ENCODE measurements around the genes TOX3 and CHD9.

GRCh38 chr16:51645545-51645895 lies 494.4 kb upstream of the SALL1 start:
- RRBS: no CpG with 5 or more reads among the region's 6 CpGs

DNA sequence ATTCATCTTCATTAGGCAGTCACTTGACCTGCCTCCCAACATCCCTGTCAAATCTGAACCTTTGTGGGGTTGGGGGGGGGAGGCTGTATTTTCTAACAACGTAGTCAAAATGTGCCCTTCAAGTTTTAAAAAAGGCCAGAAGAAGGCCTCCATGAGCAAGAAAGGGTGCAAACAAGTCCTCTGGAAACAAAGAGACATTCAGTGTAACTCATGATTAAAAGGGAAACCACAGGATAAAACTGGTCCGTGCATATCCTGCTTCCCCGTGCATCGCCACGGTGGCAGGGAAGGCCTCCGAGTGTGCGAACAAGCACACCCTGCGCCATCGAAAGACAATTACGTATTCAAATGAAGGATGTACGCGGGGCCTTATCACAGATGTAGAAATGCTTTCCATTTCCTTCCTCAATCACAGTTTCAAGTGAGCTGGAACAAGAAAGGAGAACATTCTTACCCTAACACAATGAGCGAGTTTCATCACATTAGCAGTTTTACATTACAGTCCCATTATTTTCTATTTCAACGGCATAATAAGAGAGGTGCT lies 48.4 kb downstream of the TOX3 start:
- RRBS: no CpG with 5 or more reads among the region's 14 CpGs

GRCh38 chr16:52526543-52526779 lies 20.5 kb downstream of the TOX3 start:
- RRBS: no CpG with 5 or more reads among the region's 2 CpGs

DNA sequence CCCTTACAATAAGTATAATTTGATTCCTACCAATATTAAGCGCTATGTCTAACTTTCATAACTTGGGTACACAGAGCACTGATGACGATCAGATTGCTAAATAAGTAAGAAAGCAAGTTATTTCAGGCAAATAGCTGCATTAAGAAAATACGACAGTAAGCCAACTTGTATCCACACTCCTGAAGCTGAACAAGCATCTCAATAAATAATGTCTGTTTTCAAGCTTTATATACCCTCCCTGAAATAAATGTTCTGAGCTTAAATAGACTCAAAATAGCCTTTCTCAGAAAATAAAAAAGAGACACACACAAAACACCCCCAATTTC lies 2.5 kb downstream of the TOX3 start:
- RRBS: no CpG with 5 or more reads among the region's 3 CpGs

DNA sequence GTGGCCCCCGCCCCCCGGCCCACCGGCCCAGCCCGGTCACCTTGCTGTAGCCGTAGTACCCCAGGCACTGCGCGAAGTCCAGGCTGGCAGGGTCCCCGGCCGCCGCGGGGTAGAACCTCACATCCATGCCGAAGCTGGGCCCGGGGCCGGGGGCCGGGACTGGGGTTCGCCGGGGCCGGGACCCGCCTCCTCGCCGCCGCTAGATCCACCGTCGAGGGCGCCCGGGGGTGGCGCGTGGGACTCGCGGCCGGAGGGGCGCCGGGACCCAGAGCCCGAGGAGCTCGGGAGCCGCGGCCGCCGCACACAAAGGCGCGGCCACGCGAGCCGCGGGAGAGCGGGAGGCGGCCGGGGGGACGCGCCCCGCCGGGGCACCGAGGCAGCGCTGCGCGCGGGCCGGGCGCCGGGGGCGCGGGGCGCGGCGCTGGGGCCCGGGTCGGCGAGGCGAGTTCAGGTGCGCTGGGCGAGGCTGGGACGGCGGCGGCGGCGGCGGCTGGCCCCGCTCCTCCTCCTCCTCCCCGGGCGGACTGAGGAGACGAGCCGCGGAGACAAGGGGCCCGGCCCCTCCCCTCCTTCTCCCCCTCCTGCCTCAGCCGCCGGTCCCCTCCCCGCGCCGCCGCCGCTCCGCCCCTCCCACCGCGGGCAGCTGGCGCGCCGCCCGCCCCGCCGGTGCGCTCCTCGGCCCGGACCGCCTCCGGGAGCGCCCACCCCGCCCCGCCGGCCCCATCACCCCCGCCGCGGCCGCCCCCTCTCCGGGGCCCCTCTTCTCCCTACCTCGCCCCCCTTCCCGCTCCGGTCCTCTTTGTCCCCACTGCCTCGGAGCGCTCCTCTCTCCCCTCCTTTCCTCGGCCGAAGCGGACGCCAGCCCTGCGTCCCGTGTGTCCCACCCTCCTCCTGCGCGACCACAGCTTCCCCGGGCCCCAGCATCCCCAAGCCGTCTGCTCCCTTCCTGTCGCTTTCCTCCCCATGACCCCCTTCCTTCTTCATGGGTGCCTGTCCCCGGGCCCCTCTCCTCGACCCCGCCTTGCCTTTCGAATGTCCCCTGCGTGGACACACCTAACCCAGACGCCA lies at the start of gene TOX3:
TSS of gene TOX3 (minus strand) at position 547 of the 1,068 bp plus-strand sequence.
- RRBS: 63% methylated on average over 75 of the region's 136 CpGs

DNA sequence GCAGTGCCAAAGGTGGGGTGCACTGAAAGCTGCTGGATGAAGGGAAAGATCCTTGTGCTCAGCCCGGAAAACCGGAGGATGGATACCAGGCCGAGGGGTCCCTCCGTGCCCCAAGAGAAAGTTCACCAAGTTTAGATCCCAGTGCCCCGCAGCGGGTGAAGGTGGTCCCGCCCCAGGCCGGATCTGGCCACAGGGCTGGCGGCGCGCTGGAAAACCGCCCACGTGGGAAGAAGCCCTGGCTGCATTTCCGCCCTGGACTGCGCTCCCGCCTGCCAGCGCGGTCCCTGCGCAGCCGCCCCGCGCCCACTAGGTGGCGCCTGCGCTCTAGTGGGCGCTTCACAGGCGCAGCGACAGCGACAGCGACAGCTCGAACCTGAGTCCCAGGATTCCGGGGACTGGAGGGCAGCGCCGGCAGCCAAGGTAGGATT lies at the start of gene CHD9:
TSS of gene CHD9 (plus strand) at position 334 of the 428 bp plus-strand sequence.
- RRBS: 7% methylated on average over 7 of the region's 33 CpGs

DNA sequence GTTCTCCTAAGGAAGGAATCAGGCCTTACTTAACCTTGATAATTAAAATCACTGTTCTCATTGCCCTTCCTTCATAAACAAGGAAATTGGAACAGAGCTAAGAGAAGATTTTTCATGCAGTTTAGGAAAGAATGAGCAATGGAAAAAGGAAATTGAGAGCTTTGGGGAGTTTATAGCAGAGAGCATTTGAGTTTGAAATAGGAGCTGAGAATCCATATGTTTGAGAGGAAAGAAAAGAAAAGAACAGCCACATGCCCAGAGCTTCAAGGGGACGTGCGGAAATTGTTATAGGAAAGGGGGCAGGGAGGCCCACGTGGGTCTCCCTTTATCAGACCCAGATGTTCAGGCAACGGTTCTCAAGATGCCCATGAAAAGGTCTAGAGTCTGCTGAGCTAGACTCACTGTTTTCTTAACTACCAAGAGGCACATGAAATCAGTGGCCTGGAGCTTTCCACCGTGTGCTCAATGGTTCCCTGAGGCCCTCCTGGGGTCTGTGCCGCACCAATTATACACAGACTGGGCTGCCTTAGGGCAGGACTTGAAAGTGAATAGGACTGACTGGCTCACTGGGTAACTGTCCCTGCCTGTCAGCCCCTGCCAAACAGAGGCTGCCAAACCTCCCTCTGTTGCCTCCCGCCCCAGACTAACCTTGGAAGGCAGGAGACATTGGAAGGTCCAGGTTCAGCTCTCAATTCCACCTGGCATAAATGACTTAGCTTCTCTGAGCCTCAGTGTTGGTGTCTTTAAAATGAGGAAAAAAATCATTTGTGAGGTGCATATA lies 31.3 kb downstream of the CHD9 start:
- RRBS: no CpG with 5 or more reads among the region's 7 CpGs

DNA sequence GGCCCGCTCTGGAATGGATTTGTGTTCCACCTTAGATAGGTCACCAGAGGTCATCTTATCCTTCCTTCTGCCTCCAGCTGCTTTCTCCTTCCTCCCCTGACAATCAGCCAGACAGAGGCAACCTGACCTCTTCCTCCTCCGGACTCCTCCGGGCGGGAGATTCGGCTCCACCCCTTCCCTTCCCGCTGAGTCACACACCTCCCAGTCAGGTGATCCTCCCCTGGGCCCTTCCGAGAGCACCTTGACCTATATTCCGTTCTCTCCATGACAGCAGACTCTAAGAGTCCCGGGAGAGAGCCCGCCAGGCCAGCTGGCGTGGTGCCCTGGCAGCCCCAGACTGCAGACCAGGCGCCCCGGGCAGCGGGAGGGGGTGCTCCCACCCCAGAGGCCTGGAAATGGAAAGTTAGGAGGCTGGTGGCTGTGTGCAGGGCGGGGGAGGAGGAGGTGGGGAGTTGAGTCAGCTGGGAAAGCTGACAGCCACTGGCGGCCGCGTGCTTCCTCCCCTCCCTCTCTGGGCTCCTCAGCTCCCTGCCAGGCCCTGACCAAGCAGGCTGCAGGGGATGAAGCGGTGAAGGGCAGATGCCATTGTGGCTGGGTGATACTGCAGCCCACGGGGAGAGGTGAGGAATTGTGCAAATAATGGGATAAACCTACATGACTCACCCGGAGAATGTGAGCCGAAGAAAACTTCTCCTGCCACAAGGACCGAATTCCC lies 44.9 kb downstream of the CHD9 start:
- RRBS: 3% methylated on average over 6 of the region's 23 CpGs

- RRBS: 2% methylated on average over 27 of the region's 106 CpGs
Observed at GRCh38 chr16:53129838-53130835, 75.3 kb downstream of the CHD9 start.

- RRBS: no CpG with 5 or more reads among the region's 1 CpG
Observed at GRCh38 chr16:53231377-53231748, 176.6 kb downstream of the CHD9 start.

DNA sequence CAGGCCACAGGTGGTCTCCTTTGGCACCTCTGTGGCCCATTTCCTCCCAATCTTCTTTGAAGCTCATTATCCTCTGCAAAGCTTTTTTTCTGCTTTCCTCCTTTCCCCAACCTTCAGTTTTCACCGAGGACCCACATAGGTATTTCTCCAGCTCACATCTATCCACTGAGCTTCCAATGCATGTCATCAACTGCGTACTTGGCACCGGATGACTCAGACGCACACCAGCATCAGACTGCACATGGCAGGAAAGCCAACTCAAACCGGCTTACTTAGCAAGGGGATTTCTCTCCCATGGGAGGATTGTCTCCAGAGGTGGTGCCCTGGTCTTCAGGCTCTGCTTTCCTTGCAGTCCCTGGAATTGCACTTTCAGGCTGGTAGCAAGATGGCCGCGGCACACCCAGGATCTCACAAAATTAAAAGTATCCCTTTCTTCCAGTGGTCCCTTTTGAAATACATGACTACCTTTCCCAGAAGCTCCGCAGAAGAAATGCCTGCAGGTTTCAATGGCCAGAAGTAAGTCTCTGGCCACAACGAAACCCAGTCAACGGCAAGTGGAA lies 1.7 kb upstream of the AKTIP start:
- RRBS: 97% methylated on average over 3 of the region's 10 CpGs

DNA sequence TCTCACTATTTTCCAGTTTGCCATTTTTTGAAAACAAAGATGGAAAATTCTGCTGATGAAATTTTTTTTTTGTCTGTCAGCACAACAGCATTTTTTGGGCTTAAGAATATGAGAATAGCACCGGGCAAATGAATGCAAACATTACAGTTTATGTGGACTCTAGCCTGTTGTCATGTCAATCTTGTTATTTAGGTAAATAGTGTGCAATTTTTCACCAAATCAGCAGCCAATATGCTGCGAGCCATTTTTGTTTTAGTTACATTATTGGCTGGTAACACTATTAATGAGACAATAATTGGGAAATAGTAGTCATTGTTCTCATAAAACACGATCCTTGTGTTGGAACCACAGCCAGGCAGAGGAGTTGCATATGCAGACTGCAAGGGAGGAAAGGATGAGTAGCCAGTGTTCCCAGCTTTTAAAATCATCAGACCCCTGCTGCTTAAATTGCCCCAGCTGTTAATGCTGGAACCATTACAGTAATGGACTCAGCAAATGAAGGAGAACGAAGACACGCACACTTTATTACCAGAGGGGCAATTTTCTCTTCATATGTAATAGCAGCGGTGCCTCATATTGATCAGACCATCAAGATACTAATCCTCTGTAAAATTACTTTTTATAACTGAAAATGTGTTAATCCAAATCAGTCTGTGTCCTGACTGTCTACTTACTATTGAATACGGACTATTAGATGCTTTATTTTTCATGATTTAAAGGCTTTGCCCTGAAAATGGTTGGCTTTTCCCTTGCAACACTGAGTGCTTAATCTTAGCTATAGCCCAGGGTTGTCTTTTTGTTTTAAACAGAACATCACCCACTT lies 10.7 kb downstream of the FTO start:
- RRBS: no CpG with 5 or more reads among the region's 7 CpGs

- RRBS: no CpG with 5 or more reads among the region's 1 CpG
Observed at GRCh38 chr16:53781143-53781524, 77.2 kb downstream of the FTO start.

DNA sequence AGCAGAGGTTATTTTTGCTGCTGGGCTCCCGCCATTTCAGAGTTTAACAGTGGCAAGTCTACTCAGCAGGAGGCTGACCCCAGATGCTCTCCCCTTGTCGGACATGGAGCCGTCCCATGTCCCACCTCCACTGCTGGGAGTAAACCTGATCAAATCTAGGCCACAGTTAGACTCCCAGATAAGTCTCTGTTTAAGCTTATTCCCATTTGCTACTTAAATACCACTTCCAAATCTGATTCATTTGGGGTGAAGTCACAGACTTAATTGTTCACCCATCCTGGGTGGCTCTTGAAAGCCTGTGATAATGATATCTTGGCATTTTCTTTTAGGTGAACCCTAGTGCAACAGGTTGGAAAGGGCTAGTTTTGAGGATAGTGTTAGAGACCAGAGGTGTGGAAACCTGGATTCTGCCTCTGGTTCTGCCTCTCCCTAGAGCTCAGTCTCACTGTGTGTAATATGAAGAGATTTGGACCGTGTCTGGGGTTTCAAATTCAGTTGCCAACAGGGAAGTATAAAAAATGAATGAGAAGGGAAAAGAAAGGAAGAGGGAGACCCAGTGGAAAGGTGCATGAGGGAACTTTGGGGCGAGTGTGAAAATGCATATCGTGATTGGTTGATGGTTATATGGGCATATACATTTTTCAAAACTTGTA lies 269.3 kb downstream of the FTO start:
- RRBS: no CpG with 5 or more reads among the region's 6 CpGs

- RRBS: no CpG with 5 or more reads among the region's 14 CpGs
Observed at GRCh38 chr16:54080397-54081291, 205.9 kb downstream of the IRX3 start.

GRCh38 chr16:54171876-54172474 lies 114.6 kb downstream of the IRX3 start:
- RRBS: 30% methylated on average over 2 of the region's 17 CpGs

- RRBS: no CpG with 5 or more reads among the region's 4 CpGs
Observed at GRCh38 chr16:54266357-54267048, 20.1 kb downstream of the IRX3 start.

DNA sequence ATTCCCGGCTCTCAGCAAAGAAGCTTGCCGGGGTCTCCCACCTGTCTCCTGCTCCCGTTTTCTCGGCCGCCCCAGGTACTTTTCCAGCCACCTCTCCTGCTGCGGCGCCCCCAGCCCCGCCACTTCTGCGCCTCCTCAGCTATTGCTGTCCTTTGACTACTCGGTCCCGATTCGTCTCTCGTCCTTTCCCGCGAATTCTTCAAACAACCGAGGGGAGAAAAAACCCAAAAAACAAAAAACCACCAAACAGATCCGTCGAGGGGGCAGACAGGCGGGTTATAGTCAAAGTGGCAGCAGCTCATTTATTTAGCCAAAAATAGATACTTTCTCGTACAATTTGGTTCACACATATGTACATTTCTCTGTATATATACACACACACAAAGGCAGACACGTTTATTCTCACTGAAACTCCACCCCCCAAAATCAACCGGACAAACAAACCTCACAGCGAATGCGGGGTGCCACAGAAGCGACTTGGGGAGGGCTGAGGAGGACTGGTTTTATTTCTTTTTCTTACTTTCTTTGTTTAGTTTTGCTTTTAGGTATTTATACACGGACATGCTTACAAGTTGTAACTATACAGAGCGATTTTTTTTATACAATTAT lies 3.5 kb downstream of the IRX3 start:
- RRBS: no CpG with 5 or more reads among the region's 27 CpGs

GRCh38 chr16:54291175-54291607 lies 4.6 kb upstream of the IRX3 start:
- RRBS: 41% methylated on average over 11 of the region's 35 CpGs

DNA sequence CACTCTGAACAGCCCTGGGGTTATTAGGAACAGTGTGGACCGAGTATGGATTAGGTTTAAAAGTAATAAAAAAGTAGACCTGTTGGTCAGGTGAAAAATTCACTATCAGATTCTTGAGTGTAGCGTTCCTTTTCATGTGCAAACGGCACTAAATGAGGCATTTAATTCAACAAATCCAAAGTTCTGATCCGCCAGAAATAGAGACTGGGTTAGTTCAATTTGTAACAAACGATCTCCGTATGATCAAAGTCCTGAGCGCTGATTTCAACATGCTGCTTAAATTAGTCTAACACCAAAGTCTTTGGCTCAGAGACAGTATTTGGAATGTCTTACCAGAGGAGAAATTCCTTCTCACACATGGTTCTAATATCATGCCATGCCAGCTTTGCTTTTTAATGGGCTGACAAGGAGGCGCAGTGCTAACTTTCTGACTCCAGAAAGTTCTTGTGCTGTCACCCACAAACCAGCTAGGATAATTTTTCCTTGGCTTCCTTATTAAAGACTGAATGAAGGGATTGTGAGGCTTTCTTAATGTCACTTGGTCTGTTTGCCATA lies 173.2 kb upstream of the IRX3 start:
- RRBS: no CpG with 5 or more reads among the region's 8 CpGs

Data from HTR-8/SVneo (cell line).